ENCODE results near the gene TRPM8.

DNA sequence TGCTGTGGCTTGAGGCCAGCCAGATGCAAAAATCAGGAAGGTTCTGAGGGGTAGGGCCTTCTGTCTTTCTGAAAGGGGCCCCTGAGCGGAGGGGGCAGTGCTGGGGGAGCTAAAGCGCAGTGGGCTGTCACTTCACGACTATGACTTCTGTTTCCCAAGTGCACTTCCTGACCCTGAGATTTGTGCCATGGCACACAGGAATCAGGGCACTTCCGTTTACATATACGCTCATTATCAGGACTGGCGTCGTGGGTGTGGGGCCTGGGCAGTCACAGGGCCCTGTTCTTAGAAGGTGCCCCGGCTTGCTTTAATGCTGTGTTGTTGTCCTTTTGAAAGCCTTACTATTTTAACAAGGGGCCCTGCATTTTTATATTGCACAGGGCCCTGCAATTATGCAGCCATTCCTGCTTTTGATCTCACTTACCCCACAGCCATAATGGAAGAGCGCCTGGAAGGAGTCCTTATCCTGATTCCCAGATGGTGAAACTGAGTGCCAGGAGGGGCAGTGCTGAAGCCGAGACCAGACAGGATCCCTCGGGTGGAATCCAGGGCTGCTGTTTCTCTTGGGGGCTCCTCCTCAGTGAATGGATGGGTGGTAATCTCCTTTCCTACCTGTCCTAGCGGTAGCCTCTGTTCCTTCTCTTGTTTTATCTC, 554 bp downstream of the NGEF start:
- PRO-cap, 10 experiments, result no peak in any of the 10 experiments

GRCh38 chr2:233143140-233143424, 82.9 kb downstream of the INPP5D start:
- PRO-cap, 10 experiments, result no peak in any of the 10 experiments

DNA sequence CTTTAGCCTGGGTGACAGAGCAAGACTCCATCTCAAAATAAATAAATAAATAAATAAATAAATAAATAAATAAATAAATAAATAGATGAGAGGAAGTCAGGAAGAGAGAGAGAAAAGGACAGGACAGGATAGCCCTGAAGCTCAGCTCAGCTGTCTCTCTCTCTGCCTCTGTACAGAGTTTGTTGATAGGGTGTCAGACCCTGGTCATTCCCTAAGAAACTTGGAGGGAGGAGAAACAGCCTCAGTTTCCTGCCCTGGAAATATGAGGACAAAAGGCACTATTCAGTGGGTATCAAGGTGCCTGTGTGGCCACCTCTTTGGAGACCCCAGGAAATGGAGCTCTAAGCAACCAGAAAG, 50.6 kb upstream of the ATG16L1 start:
- PRO-cap, 10 experiments, result no peak in any of the 10 experiments

DNA sequence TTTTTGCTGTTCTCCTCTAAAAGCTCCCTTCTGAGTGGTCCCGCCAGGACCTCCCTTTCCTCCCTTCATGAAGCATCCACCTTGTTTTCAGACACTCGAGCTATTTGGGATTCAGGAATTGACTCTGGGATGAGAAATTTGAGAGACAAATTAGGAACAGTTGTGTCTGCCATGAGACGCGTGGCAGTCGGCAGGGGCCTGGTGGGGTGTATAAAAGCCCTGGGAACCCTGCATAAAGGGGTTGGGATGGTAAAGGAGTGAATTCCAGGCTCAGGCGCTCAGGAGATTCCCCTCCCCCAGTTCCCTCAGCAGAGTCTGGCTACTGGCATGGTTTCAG, 65.6 kb downstream of the DGKD start:
- PRO-cap, 10 experiments, result no peak in any of the 10 experiments

GRCh38 chr2:233468574-233469014, 98.0 kb downstream of the USP40 start:
- PRO-cap, 10 experiments, result no peak in any of the 10 experiments

DNA sequence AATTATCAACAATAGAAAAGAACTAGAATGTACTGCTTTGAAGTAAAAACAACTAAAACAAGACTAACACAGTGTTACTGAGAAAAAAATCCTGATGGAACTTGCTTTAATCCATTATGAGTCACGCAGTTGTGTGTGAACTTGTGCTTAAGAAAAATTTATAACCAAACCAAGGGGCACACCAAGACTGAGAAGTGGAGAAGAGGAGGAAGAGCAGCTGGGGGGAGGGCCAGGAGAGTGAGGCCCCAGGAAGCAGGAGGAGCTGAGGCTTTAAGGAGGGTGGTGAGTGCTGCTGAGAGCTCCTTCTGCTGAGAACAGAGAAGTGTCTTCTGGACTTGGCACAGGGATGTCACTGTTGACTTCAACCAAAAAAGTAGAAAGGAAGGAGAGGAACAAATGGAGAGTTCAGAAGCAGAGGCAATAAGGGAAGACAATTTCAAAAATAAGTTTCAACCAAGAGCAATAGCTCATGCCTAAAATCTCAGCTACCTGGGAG, 9.1 kb downstream of the USP40 start:
- PRO-cap, 10 experiments, result no peak in any of the 10 experiments

- PRO-cap, 10 experiments, result no peak in any of the 10 experiments
Measured at GRCh38 chr2:233674333-233674625, 2.6 kb downstream of the UGT1A9 start.

GRCh38 chr2:233766239-233766860, 6.3 kb downstream of the UGT1A1 start:
- PRO-cap, 10 experiments, result peak in 1 of 10 experiments; most common minus-strand start chr2:233766439 (in 1)

GRCh38 chr2:233867861-233868593, 13.7 kb upstream of the HJURP start:
- PRO-cap, 10 experiments, result peak in 8 of 10 experiments; most common plus-strand start chr2:233868429 (in 3); most common minus-strand start chr2:233868386 (in 5)

DNA sequence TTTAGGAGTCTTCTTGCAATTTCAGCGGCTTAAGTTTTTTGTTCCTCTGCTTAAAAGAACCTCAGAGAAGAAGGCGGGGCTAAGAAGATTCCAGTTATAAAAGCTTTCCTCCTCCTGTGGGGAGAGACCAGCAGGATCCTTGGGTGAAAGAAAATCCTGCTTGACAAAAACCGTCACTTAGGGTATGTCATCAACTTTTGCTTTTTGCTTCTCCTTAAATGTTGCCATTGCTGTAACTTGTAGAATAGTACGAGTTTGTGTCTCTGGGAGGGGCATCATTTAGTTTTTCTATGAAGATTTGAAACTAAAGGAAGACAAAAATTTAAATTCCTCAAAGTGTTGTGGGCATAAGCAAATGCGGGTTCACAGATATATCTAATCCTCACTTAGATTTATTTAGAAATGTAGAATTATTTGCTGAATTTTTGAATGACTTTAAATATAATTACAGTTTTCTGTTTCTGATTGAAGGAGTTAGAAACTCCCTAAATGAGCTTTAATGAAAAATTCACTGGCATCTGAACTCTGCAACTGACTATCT, at the start of gene TRPM8:
TSS of gene TRPM8 (plus strand) at position 123 of the 541 bp plus-strand sequence.
- PRO-cap, 10 experiments, result no peak in any of the 10 experiments

- PRO-cap, 10 experiments, result no peak in any of the 10 experiments
Measured at GRCh38 chr2:234032324-234032883, 18.1 kb upstream of the SPP2 start.

GRCh38 chr2:234101958-234102480, 51.5 kb downstream of the SPP2 start:
- PRO-cap, 10 experiments, result no peak in any of the 10 experiments

- PRO-cap, 10 experiments, result peak in 1 of 10 experiments; most common plus-strand start chr2:234192041 (in 1); most common minus-strand start chr2:234191951 (in 1)
Measured at GRCh38 chr2:234191782-234192189, 141.3 kb downstream of the SPP2 start.

DNA sequence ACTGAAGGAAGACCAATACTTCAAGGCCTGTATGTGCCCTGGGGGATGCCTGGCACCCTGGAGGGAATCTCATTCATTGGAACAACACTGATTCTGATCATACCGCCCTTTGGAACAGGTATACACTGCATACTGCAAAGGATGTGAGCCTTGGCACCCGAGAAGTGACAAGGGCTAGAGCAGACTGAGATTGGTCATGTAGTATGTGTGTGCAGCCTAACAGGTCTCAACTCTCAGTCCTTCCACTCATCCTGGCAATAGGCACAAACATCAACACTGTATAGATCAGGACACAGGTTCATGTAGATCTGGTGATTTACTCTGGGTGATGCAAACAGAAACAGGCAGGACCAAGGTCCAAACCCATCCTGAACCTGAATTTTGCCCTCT, 151.3 kb downstream of the SPP2 start:
- PRO-cap, 10 experiments, result no peak in any of the 10 experiments

GRCh38 chr2:234334116-234334706, 162.7 kb downstream of the ARL4C start:
- PRO-cap, 10 experiments, result no peak in any of the 10 experiments

- PRO-cap, 10 experiments, result peak in 1 of 10 experiments; most common minus-strand start chr2:234454659 (in 1)
Measured at GRCh38 chr2:234454298-234454999, 42.4 kb downstream of the ARL4C start.

DNA sequence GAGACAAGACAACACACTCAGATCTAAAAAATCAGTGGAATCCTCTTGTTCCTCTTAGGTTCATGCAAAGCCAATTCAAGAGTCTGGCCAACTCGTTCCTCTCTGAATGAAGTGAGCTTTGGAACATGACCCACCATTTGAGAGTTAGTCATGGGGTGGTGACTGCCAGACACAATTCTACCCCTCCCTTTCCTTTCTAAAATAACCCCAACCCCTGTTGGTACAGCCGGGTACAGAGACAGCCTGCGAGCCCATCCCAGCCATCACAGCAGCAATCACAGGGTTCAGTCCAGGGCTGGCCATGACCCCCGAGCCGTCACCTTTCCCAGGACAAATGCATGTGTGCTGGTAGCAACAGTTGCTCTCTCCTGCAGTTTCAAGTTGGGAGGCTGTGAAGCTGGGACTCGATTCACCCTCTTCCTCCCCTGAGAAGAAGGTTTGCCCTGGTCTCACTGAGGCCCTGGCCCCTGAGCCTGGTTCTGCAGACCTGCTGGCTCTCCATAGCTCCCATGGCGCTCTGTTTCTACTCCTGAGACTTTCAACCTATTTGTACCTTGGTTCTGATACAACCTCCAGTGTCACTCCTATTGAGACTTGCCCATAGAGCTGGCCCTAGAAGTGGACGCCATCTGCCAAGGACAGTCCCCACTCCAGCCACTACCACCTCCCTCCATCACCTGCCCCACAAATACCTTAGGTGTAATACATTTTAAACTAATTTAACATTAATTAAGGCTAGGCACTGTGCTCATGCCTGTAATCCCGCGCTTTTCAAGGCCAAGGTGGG, 182.9 kb upstream of the SH3BP4 start:
- PRO-cap, 10 experiments, result no peak in any of the 10 experiments

- PRO-cap, 10 experiments, result no peak in any of the 10 experiments
Measured at GRCh38 chr2:234956341-234956576, 4.4 kb downstream of the SH3BP4 start.

DNA sequence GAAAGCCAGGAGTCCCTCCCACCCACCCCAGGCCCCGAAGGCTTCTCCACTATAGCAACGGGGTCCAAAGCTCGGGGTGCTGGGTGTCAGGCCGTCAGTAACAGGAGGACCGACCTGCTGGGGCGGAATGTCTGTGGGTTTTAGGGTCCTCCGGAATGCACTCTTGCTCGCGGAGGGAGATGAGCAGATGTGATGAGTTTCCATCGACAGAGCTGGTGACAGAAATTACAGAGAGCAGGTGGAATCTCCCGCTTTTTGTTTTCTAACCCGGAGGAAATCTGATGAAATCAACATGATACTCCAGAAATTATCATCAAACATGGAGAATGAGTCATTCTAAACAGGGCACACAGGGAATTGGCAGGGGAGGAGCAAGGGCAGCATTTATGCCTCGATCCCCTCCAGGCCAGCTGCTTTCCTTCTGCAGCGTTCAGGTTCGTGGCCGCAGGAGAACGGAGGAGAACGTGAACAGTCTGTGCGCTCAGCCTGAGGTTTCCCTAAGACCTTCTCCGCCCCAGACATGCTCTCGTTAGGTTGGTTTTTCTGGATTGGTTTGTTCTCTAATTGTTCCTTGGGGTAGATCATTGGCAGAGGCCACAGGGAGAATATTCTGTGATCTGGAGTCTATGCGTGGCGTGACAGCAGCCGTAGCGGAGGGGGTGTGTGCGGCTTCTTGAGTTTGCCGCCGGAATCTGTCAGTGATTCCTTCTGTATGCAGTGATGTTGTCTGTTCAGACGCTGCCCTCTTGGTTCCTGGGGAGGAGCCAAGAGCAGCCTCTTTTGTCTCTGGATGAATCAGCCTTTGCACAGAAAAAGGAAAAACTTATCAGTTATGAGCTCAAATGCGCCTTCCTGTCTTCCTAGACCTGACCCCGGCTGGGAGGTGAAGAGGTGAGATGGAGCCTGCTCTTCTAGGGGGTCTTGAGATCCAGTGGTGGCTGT, 75.8 kb downstream of the SH3BP4 start:
- PRO-cap, 10 experiments, result peak in 10 of 10 experiments; most common plus-strand start position 413 of the sequence (in 3); most common minus-strand start position 694 of the sequence (in 10)

DNA sequence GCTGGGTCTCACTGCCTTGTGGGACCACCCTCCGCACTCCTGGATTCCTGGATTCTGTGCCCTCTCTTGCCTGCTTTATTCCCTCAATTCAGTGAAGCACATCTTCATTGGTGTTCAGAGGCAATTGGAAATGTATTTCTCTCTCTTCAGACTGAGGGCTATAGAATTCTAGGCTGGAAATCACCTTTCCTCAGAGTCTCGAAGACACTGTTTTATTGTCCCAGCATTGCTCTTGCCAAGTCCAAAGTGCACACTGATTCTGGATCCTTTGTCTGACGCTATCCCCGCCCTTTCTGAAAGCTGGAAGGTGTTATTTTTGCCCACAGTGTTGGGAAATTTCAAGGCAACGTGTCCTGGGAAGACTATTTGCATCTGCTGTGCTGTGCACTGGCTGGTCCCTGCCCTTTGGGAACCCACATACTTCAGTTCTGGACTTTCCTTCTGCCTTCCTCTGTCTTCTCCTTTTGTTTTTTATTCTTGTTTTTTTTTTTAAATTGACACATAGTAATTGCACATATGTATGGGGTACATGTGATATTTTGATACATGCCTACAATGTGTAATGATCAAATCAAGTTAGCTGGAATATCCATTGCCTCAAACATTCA, 190.8 kb downstream of the SH3BP4 start:
- PRO-cap, 10 experiments, result no peak in any of the 10 experiments